Brain (tissue), 1 donor: Measurements from ENCODE around the gene HNRNPU.

GRCh38 chr1:243345064-243345774 lies 89.4 kb downstream of the SDCCAG8 start:
- RRBS, result no CpG with 5 or more reads among the region's 4 CpGs

GRCh38 chr1:243393106-243393592 lies 137.3 kb downstream of the SDCCAG8 start:
- RRBS, result no CpG with 5 or more reads among the region's 4 CpGs

- RRBS, result no CpG with 5 or more reads among the region's 11 CpGs
These were observed 141.9 kb downstream of the SDCCAG8 start for GRCh38 chr1:243397358-243398613.

DNA sequence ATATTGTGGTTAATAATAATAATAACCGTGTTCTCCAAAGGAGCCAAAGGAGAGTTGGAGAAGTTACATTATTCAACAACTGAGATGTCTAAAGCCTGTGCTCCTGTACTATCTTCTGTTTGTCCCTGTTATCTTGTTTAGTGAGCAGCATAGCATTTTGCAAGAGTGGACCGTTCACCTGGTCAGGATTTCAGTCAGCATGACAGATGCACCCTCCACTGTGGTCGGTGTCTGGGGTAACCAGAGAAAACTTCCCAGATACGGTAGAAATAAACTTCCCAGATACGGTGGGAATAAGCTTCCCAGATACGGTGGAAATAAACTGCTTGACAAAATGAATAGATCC lies 198.8 kb downstream of the SDCCAG8 start:
- RRBS, result no CpG with 5 or more reads among the region's 6 CpGs

GRCh38 chr1:243505956-243506669 lies 250.3 kb downstream of the SDCCAG8 start:
- RRBS, result no CpG with 5 or more reads among the region's 10 CpGs

DNA sequence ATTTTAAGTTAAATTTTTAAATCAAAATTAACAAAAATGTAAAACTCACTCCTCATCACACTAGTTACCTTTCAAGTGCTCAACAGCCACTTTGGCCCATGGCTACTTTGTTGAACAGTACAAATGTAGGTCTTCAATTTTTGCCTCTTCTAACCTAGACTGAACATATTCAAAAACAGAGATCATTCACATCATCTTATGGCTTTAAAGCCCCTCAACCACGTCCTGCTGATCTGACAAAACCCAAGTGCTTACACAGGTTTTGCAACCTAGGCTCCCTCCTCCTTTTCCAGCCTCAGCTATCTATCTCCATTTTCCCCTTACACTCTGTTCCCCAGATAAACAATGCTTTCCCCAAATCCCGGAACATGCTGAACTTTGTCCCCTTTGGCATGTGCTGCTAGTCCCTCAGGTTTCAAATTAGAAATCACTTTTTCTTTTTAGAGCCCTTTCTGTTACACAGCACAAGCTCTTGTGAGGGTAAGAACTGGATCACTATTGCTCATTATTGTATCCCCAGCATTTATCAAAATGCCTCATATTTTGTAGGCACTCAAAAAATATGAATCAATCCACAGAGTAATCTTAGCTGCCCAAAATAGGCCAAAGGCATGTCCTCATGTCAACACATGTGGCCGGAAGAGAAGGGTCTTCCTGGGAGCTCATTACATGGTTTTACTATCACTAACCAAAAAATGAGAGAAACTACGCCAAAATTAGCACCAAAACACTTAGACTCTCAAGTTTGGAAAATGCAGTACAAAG lies 110.4 kb downstream of the AKT3 start:
- RRBS, result no CpG with 5 or more reads among the region's 4 CpGs

DNA sequence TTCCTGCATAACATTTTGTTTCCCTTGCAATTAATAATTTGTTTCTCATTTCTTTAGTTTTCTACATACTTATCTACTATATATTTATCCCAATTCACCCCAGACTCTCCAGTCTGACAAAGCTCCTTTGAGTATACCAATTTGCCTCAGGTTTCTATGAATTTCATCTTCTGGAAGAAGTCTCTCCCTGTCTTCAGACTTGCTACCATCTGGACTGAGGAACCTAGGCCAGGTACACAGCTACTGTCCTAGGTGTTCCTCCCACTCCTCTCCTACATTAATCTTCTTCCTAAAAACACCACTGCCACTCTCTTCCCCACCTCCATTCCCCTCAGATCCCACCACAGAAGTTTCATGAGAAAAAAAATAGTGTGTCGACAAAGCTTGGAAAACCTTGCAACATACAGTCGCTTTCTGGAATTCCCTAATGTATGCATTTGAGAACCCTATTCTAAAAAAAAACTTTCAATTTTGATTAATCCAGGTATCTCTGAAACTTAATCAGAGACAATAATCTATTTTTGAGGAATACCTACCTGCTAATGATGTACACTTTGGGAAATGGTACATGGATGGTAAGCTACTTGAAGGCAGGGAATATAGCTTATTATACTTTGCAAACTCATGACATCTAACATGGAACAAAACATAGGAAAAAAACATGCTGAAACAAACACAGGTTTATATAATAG lies 62.3 kb downstream of the AKT3 start:
- RRBS, result no CpG with 5 or more reads among the region's 2 CpGs

- RRBS, result no CpG with 5 or more reads among the region's 9 CpGs
These were observed 5.4 kb downstream of the ZBTB18 start for GRCh38 chr1:244056269-244057047.

DNA sequence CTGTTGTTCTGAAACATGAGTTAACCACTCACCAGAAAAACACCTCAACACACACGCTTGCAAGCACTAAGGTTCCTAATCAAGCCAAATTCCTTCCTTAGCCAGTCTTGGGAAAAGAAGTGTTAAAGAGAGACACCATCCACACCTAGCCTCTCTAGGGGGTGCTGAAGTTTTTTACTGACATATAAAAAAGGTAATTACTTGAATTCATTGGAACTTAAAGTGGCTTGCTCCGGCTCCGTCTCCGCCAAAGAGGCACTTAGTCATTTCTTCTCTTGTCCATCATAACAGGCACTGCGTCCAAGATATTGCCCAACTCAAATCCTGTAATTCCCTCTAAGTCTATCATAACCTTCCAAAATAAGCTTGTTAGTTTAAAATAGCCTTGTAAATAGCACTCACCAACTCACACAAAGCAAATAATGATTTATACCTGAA lies 141.0 kb upstream of the C1orf100 start:
- RRBS, result no CpG with 5 or more reads among the region's 5 CpGs

DNA sequence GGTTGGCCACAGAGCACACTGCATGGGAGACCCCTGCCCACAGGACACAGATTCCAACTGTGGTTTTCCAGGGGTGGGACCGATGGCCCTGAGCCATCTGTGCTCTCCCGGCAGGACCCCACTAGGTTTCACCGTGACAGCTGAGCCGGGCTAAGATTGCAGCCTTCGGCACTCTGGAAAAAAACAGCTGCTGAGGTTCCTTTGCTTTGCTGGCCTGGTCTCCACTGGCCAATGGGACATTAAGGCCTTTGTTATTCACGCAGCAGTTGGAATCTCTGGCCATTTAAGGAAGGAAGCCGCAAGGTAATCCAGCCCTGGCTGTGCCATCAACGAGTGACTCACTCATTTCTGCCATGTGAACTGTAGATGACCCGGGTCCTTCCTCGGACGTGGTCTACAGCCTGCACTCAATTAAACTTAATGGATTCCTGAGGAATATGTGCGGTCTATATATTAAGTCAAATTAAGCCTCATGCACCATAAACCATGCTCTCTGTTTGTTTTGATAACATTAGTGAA lies 138.2 kb upstream of the C1orf100 start:
- RRBS, result no CpG with 5 or more reads among the region's 12 CpGs

- RRBS, result no CpG with 5 or more reads among the region's 12 CpGs
These were observed 118.0 kb upstream of the C1orf100 start for GRCh38 chr1:244234339-244234845.

DNA sequence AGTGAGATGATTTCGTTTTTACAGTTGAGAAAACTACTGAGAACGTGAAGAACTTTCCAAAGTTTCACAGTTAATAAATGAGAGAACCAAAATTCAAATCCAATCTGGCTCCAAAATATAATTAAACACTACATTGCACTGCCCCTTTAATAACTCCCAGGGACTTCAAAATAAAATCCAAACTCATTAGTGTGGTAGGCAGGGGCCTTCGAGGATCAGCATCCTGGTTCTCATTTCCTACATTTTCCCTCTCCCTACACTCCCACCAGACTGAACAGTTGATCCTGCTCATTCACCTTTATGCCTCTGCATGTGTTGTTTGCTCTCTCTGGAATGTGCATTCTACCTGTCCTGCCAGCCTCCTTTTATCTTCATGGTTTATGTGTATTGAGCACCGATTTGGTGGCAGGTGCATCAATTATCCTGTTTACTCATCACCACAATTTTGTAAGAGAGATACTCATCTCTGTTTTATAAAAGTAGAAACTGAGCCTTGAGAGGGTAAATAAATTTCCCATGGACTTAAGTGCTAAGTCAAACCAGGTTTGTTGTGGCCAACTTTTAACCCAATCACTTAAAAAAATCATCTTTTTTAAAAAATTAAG lies 25.7 kb upstream of the C1orf100 start:
- RRBS, result no CpG with 5 or more reads among the region's 4 CpGs

DNA sequence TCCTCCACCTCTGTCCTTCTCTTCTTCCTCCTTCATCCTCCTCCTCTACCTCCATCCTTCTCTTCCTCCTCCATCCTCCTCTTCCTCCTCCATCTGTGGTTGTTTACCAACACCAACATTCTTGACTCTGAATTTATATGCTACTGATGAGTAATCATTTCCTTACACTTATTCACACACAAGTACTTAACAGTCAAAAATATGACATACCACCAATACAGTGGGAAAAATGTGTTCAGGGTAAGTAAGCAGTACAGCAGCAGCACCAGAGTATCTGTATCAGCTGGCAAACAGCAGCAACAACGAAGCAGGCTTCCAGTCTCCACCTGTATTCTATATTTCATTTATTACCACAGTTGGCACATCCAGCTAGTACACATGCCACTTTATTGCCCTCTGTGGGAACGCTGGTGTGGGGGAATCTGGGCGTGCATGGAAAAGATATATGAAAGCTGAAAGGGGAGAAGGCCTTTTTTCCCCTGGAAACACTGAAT lies 16.1 kb downstream of the ADSS2 start:
- RRBS, result no CpG with 5 or more reads among the region's 3 CpGs

- RRBS, result no CpG with 5 or more reads among the region's 1 CpG
These were observed 4.2 kb downstream of the COX20 start for GRCh38 chr1:244839717-244839903.

DNA sequence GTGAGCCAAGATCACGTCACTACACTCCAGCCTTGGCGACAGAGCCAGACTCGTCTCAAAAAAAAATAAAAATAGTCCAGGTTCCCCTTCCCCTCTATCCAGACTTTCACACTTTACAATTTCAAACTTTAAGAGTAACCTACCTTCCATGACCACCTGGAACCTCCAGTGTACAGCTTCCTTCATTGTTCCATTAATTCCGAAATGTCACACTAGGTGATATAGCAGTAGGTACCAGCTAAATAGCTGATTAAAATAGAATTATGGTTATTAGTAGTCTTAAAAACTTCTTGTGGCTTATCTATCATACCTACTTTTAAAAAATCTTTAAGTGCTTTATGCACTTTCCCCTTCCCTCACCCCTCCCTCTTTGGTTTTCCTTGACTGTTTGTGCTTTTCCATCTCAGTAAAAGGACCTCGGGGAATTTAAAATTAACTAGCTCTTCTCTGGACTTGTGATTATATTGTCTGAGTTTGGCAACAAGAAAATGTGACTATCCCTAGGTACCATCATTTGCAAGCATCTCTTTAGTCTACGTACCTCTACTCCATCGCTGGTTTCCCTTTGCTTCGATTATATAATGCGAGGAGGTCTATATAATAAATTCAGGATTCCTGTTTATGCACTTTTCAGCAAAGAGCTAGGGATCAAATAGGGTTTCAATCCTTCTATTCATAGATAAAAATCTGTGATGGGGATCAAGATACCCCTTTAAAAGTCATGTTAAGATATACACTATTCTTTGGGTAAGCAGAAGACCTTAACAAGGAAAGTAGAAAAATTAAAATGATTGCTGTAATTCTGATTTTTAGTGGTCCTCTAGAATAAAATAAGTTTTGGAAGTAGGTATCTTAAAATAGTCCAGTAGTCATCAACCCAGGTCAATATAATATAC lies 11.3 kb downstream of the COX20 start:
- RRBS, result no CpG with 5 or more reads among the region's 9 CpGs

- RRBS, result no CpG with 5 or more reads among the region's 1 CpG
These were observed 13.7 kb downstream of the HNRNPU start for GRCh38 chr1:244850678-244851069.

DNA sequence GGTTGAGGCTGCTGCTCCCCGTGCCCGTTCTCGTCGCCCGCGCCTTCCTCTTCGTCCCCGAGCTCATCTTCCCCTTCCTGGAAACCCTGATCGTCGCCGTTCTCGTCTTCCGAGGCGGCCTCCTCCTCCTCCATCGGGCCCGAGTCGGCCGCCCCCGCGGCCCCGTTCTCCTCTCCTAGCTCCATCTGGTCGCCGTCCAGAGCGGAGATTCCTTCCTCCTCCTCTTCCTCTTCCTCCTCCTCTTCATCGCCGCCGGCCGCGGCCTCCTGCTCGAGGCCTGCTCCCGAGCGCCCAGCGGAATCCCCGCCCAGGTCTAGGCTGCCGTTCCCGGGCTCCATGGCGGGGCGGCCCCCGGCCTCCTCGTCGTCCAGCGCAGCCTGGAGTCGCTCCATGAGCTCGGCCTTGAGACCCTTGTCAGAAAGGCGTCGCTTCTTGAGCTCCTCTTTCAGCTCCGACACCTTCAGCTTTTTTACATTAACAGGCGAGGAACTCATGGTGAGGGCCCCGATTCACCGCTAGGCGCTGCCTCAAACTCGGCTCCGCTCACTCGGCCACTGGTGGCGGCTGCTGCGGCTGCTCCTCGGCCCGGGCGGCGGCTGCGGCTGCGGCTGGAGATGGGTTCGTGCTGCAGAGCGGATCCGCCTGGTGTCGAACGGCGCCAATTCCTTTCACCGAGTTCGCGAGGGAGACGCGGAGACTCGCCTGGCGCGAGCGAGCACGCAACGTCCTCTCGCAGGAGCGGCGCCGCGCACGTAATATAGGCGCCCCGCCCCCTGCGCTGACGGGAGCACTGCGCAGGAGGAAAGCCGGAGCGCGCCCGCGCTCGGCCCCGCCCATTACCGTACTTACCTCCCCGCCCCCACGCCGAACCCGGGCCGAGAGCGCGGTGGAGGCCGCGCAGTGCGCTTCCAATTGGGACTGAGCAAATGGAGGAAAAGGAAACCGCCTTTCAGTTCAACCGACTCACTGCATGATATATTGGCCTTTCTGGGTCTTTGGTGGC lies at the start of gene HNRNPU:
Gene HNRNPU (minus strand): TSS at position 730 of the 1,003 bp plus-strand sequence.
- RRBS, result 1% methylated on average over 21 of the region's 110 CpGs

DNA sequence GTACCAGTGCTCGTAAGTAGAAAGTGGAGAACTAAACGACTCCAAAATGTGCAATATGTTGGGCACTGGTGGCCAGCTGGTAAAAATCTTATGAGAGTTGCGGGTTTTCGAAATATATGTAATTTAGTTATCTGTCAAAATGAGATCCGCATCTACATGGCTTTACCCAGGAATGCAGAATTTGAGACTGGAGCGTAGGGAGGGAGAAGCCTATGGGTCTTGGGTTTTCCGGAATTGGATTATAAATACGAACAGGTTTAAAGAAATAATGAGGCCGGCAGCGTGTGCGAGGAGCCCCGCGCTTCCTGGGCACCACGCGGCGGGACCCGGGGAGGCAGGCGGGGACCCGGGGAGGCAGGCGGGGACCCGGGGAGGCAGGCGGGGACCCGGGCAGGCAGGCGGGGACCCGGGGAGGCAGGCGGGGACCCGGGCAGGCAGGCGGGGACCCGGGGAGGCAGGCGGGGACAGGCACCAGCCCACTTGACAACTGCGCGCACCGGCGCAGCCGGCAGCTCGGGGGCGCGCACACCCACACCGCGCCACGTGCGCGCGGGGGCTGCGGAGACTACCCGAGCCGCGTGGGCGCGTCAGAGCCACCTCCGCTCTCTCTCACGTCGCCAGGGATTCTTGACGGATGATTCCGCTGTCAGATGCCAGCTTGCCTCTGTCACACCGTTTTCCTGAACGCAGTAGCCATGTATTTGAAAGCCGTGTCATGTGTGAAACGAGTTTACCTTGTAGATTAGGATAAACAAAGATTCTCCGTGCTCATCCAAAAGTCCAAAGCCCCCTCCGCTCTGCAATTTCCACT lies 50.9 kb upstream of the EFCAB2 start:
- RRBS, result 2% methylated on average over 16 of the region's 61 CpGs

- RRBS, result no CpG with 5 or more reads among the region's 5 CpGs
These were observed 15.7 kb upstream of the EFCAB2 start for GRCh38 chr1:244953760-244954230.